PC-3 (cell line): ENCODE measurements around a stretch of chr17.

DNA sequence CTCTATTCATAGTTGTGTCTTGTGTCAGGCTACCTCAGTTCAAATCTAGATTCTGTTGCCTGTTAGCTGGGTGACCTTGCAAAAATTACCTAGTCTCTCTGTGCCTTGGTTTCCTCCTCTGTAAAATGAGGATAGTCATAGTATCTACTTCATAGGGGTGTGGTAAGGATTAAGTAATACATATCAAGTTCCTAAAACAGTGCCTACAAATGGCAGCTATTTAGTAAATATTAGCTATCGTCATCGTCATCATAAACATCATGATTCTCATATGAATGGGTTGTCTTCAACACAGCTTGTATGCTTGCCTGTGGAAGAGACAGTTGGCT is 2.0 kb upstream of the MFAP4 start:
- RAMPAGE, long total RNA: no peak

- RAMPAGE, long total RNA: no peak
Observed at GRCh38 chr17:19452588-19452771, 41.4 kb downstream of the RNF112 start.

- RAMPAGE, long total RNA: no peak
Observed at GRCh38 chr17:19463911-19464520, 53.0 kb downstream of the RNF112 start.

DNA sequence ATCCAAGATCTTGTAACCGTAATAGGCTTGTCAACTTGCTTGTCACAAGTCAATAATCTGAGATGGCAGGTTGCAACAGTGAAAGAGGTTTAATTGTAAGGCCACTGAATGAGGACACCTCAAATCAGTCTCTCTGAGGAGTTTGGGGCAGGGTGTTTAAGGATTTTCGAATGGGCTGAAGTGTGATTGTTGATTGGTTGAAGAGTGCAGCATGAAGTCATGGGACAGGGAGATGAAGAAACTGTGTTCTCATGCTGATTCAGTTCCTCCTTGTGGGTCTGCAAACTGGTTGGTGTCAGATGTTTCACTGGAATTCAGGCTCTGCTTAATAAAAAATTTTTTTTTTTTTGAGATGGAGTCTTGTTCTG is 11.2 kb downstream of the SLC47A1 start:
- RAMPAGE, long total RNA: no peak

GRCh38 chr17:19561831-19562268 is 28.2 kb downstream of the SLC47A1 start:
- RAMPAGE, long total RNA: no peak

DNA sequence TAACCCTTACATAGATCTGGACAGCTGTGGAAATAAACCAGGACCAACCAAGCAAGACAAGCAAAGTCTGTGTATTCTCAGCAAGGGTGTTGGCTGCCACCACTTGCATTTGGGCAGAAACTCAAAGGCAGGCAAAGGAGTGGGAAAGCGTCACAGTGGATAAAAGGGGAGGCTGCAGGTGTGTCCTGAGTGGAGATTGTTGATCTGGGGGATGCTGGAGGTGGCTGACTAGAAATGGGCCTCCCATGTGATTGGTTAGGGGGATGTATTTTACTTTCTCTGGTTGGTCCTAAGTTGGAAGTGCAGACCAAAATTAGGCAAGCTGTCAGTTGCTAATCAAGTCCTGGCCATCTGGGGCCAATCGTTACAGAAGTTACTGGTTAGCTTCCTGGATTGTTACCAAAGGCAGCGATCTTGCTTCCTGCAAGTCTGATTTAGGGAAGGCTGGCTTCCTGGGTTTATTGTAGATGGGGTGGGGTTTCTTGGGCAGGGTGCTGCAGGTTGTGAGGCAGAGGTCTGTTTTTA is 36.6 kb downstream of the SLC47A1 start:
- RAMPAGE, long total RNA: no peak

GRCh38 chr17:19860596-19860985 is 7.1 kb downstream of the ULK2 start:
- RAMPAGE, long total RNA: no peak

DNA sequence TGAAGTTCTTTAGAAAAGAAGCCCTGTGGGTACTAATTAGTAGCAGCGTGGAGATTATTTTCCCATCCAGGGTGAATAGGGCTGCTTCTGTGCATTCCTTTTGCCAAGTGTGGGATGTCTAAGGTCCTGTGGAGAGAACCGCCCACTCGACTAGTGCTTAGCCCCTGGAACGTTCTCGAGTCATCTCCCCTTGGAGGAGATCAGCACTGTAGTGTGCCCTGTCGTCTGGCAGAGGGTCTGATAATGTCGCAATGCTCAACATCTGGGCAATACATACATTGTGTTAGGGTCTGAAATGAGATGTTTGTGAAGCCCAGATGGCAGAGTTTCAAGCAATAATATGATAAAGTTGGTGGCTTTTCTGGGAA is 64.8 kb downstream of the SPECC1 start:
- RAMPAGE, long total RNA: no peak

DNA sequence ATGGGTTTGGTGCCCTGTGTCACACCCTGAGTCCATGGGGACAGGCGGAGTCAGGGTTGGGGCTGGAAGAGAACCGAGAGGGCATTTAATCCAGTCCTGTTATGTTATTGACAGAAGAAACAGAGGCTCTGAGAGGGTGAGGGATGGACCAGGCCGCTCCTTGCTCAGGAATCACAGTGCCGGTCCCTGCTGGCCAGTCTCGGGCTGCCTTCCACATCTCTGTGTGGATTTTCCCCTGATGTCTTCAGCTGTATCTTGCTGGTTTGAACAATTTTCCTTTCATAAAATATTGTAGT is 86.6 kb downstream of the SPECC1 start:
- RAMPAGE, long total RNA: no peak

- RAMPAGE, long total RNA: no peak
Observed at GRCh38 chr17:20189037-20189865, 180.1 kb downstream of the SPECC1 start.

- RAMPAGE, long total RNA: no peak
Observed at GRCh38 chr17:20992862-20993558, 49.8 kb downstream of the USP22 start.

- RAMPAGE, long total RNA: no peak
Observed at GRCh38 chr17:21033019-21033997, 9.5 kb downstream of the USP22 start.

- RAMPAGE, long total RNA: no peak
Observed at GRCh38 chr17:21075400-21076062, 32.7 kb upstream of the USP22 start.

- RAMPAGE, long total RNA: no peak
Observed at GRCh38 chr17:21174010-21174501, 39.9 kb downstream of the TMEM11 start.

DNA sequence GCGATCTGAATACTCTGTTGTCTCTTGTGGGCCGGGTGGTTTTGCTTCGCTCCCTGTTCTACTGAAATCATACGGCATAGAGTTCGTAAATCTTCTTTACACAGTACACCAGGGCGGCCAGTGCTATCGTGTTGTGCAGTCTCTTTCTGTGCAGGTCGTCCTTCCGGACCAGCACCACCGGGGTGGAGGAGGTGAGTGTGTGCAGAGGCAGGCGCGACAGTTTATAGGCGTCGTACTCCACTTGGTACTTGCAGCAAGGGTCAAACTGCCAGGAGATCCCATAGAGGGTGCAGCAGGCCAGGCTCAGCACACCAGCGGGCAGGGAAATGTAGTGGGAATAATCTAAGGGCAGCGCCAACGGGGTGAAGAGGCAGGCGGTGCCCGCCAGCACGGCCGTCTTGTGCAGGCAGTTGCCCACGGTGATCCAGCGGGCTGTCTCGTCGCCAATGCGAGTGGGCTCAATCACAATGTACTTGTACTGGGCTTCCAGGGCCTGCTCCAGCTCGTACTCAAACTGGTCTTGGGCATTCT is 15.6 kb downstream of the TMEM11 start:
- RAMPAGE, long total RNA: no peak

DNA sequence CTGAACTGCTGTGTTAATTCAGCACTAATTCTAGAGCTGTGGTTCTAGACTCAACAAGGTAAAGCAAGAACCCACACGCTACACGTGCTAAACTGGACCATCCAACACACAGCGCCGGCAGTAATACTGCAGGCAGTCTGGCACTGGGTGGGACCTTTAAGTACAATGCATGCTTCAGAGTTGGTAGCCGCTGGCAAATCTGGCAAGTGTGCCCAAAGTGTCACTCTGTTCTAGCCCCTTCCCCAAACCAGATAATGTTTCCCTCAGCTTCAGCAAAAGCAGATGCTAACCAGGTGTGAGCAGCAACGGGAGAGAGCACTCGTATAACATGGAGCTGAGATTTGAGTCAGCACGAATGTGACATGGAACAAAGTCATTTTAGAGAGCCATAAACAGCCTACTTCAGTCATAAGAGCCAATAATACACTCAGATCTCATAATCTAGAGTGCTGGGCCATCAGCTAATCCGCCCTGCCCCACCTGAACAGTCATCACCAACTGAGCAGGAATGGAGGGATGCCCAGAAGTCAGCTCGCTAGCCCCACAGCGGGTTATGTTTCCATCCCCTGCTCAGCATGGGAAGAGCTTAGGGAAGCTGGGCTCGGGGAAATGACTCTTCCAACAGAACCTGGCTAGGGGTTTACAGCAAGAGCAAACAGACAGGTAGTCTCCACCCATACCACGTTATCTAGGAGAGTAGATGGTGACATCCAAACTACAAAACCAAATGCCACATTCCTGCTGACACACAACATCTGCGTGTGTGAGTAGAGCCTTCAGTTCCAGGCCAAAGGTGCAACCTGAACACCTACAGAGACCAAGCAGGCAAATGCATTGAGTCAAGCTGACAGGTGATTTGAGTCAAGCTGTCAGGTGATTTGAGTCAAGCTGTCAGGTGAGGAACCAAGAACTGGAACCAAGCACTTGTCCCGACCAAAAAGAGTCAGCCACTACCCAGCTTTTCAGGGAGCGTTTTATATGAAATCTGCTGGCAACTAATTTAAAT is 2.2 kb downstream of the TMEM11 start:
- RAMPAGE, long total RNA: no peak

DNA sequence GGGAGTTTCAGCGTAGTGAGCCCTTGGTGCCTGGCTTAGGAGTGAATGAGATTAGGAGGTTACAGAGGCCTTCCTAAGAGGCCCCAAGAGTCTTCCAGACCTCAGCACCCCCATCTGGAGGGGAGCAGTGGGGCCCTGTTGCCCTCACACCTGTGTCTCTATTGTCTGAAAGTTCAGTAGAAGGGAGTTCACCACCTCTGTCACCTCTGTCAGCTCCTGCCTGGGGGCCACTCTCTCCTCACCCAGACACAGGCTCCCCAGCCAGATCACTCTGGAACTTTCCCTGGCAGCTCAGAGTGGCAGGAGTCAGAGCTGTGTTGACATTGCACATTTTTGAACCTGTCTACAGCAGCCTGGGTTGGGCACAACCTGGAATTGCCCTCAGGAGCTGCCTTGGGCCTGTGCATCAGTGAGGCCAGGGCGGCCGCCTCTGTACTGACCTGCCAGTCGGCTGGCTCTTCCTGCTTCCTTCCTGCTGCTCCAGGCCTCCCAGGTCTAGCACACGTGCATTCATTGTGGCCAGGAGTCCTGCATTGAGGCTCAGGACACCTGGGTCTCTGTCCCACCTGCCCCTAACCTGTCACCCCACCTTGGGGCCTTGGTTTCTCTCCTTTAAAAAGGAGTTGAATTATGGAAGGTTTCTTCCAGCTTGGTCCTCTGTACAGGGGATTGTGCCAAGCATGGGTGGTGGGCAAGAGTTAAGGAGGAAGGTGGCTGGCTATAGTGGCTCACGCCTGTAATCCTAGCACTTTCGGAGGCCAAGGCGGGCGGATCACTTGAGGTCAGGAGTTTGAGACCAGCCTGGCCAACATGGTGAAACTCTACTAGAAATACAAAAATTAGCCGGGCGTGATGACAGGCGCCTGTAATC is 14.2 kb upstream of the TMEM11 start:
- RAMPAGE, long total RNA: no peak

DNA sequence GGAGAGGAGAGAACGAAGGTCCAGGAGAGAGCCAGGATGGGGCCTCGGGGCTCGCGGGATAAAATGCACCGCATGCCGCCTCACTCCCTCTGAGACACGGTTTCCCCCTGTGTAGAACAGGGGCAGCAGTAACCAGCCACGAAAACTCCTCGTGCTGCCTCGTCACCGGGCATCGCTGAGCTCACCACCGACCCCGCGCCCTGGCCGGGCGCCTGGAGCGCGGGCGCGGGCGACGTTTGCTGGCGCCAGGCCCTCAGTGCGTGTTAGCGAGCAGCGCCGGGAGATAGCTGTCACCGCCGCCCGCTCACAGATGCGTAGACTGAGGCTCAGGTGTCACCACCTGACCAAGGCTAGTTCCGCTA is 779 bp upstream of the MAP2K3 start:
- RAMPAGE, long total RNA: no peak

DNA sequence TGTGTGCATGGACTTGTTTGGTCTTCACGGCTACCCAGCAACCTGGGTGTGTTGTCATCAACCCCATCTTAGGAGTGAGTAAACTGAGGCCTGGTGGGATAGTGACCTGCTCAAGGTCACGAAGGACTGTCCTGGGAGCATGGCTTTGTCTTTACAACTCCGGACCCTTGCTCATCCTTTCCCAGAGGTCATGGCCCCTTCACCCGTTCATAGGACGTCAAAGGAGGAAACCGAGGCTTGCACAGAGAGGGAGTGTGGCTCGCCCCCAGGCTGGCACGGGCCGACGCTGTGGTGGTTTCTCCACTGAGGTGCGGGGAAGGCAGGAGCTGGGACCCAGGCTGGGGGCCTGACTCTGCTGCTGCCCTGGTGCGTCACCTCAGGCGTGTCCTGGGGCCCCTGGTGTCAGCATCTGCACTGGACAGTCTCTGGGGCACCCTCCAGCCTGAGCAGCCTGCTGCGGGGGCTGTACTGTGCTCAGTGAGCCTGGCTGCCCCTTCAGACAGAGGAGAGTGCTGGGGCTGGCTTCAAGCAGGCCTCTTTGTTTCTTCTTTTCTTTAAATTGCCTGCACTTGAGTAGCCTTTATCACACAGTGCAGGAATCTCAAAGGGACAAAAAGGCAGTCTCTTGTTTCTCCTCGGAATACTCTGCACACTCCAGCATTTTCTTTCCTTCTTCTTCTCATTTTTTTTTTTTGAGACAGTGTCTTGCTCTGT is 7.4 kb downstream of the MAP2K3 start:
- RAMPAGE, long total RNA: no peak

- RAMPAGE, long total RNA: no peak
Observed at GRCh38 chr17:21302842-21303712, 18.6 kb downstream of the MAP2K3 start.